Measurements from ENCODE around the gene CLUL1.

- RRBS: no CpG with 5 or more reads among the region's 5 CpGs
These were observed 23.8 kb downstream of the THOC1 start for GRCh38 chr18:243847-244716.

DNA sequence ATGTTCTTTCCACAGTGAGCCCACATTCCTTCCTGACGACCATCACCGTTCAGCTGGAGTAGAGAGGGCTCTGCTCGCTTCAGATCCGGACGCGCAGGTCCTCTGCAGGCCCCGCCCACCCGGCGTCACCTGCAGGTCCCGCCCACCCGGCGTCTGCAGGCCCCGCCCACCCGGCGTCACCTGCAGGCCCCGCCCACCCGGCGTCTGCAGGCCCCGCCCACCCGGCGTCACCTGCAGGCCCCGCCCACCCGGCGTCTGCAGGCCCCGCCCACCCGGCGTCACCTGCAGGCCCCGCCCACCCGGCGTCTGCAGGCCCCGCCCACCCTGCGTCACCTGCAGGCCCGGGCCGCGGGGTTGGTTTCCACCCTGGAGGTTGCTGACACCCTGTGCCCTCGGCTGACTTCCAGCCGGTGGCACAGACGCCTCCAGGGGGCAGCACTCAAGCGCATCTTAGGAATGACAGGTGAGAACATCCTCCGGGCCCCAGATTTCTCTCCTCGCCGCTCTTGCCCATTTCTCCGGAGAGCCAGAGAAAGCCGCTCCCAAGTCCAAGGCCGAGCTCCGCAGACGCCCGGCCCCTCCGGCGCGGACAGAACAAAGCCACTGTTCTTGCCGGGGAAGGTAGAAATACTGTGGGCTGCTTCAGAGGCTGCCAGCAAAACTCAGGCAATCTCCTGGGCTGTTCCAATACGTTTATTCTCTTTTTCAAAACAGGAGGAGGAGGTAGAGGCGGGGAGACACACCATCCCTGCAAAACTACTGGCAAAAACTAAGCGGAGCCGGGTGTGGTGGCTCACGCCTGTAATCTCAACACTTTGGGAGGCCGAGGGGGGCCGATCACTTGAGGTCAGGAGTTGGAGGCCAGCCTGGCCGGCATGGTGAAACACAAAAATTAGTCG, at the start of gene CLUL1:
Gene CLUL1, plus strand, starts transcription at position 322 of the 899 bp plus-strand sequence.
- RRBS: 19% methylated on average over 22 of the region's 61 CpGs

DNA sequence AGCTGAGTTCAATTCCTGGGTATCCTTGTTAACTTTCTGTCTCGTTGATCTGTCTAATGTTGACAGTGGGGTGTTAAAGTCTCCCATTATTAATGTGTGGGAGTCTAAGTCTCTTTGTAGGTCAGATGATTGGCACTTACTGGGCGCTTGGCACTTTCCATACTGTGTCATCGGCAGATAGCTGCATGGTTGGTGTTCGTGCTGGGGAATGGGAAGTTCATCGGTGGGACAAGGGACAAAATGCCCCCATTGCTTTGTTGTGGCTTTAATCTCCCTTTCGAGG, 8.5 kb downstream of the TYMS start:
- RRBS: no CpG with 5 or more reads among the region's 6 CpGs

GRCh38 chr18:668013-669366, 11.0 kb downstream of the TYMS start:
- RRBS: no CpG with 5 or more reads among the region's 12 CpGs

GRCh38 chr18:688227-688952, 24.0 kb downstream of the ENOSF1 start:
- RRBS: no CpG with 5 or more reads among the region's 8 CpGs

- RRBS: no CpG with 5 or more reads among the region's 7 CpGs
These were observed 13.3 kb downstream of the YES1 start for GRCh38 chr18:798524-799374.

DNA sequence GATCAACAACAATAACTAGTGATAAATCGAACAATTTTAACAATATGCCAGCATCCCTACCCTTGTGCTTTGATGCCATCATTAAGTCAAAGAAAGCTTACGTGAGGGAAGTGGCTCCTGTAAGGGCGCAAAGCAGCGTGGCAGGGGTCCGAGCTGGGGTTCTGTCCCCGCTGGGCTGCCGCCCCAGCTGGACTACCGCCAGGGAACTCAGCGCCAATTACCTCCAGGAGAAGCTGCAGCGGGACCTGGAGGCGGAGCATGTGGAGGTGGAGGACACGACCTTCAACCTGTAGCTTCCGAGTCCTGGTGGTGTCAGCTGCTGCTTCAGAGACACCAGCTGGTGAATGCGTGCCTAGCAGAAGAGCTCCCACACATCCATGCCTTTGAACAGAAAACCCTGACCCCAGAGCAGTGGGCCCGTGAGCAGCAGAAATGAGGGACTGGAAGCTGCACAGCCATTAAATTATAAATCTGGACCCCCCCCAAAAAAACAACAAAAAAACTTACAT, 20.0 kb upstream of the YES1 start:
- RRBS: no CpG with 5 or more reads among the region's 15 CpGs

DNA sequence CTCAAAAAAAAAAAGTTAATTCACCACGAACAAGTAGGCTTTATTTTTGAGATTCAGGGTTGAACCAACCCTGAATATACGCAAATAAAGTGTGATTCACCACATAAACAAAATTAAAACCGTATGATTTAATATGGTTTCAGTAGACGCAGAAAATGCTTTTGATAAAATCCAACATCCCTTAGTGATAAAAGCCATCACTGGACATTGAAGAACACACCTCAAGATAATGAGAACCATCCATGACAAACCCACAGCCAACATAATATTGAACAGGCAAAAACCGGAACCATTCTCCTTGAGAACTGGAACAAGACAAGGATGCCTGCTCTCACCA, 79.5 kb downstream of the SMCHD1 start:
- RRBS: no CpG with 5 or more reads among the region's 5 CpGs

- RRBS: no CpG with 5 or more reads among the region's 3 CpGs
These were observed 65.3 kb upstream of the EMILIN2 start for GRCh38 chr18:2781346-2782153.

DNA sequence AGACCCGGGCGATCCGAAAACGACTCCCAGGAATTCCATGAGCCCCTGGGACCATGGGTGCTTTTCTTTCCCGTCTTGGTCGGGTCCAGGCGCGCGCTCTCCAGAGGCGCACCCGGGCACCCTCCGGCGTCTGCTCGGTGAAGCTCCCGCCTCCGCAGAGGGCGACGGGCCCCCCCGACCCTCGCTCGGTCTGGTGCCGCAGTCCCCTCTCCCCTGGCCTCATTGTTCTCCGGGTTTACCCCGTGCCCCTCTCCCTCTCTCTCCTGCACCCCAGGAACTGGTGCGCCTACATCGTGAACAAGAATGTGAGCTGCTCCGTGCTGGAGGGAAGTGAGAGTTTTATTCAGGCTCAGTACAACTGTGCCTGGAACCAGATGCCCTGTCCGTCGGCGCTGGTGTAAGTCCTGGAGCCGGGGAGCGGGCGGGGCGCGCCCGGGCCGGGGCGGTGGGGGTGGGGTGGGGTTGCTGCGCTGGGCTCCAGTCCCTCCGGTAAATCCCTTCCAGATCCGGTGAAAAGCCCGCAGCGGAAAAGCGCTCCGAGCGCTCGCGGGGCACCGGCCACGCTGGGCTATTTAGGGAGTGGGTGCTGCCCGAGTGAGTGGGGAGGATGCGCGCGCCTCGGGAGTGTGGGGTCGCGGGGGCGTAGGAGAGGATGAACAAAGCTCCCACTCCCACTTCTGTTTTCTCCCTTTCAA, 876 bp downstream of the EMILIN2 start:
- RRBS: 2% methylated on average over 30 of the region's 58 CpGs

DNA sequence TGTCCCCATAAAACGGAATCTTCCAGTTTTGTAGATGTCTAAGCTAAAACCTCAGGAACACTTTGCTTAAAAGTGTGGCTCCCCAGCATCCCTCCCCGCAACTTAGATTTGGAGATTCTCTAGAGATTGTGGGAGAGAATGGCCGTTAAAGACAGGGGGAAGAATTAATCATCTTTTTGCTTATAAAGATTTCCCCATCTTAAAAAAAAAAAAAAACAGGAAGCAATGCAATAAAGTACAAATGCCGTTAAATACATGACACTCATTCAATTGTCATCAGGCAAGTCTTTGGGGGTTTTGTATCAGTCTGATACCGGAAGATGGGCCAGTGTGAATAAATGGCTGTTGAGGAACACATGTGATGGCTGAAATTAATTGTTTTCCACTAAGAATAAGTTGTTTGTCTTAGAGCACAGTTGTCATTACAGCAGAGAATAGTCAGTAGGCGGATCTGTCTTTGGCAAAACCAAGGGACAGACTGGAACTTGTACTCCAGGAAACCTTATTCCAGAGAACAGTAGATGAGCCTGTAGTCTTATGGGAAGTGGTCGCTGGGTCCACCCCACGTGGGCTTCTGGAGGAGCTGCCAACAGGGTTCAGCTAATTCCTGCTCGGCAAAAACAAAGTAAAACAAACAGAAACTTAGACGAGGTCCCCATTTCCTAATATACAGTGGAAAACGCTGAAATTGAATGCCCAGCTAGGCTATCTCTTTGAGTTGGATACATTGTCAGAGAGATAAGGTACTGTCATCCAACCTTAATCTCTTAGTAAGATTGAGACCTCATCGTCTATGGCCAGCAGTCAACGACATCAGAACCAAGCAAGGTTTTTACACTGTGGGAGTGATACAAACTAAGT, 1.8 kb downstream of the EMILIN2 start:
- RRBS: no CpG with 5 or more reads among the region's 13 CpGs

DNA sequence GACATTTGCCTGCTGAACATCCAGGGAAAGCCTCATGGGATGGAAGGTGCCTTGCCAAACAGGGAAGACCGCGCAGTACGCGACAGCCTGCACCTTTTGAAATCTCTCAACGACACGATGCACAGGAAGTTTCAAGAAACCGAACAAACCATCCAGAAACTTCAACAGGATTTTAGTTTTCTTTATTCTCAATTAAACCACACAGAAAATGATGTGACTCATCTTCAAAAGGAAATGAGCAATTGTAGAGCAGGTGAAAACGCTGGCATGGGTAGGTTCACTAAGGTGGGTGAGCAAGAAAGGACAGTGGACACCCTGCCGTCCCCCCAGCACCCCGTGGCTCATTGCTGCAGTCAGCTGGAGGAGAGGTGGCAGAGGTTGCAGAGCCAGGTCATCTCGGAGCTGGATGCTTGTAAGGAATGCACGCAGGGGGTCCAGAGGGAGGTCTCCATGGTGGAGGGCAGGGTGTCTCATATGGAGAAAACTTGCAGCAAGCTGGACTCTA, 45.0 kb downstream of the EMILIN2 start:
- RRBS: no CpG with 5 or more reads among the region's 12 CpGs

GRCh38 chr18:2913956-2914671, 67.3 kb downstream of the EMILIN2 start:
- RRBS: no CpG with 5 or more reads among the region's 16 CpGs

- RRBS: no CpG with 5 or more reads among the region's 8 CpGs
These were observed 69.5 kb downstream of the EMILIN2 start for GRCh38 chr18:2916125-2916889.

- RRBS: no CpG with 5 or more reads among the region's 9 CpGs
These were observed 62.0 kb downstream of the LPIN2 start for GRCh38 chr18:2950792-2951473.

DNA sequence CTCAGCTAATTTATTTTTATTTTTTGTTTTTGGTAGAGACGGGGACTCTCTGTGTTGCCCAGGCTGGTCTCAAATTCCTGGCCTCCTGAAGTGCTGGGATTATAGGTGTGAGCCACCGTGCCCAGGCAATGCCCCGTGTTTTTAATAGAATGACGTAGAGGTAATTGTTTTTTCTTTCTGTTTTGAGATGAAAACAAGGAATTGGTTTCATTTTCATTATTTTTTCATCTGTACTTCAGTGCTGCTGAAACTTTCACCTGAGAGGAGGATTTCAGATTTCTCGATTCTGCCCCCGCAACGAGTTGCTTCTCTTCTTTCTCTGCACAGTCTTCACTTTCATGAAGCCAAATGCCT, 48.2 kb upstream of the LPIN2 start:
- RRBS: no CpG with 5 or more reads among the region's 7 CpGs

DNA sequence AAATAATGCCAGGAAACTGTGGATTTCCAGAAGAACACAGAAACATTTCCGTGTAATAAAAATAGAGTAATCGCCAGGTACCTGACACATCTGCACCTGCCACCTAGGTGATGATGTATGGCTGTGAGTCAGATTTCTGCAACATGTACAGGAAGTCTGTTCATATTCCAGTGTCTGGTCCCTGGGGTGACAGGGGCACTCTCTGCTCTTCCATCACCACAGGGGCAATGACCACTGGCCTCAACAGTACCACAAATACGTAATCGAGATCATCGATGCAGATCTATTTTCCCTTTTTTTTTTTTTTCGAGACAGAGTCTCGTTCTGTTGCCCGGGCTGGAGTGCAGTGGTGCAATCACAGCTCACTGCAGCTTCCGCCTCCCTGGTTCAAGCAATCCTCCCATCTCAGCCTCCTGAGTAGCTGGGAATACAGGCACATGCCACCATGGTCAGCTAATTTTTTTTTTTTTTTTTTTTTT, 101.2 kb upstream of the LPIN2 start:
- RRBS: no CpG with 5 or more reads among the region's 9 CpGs

DNA sequence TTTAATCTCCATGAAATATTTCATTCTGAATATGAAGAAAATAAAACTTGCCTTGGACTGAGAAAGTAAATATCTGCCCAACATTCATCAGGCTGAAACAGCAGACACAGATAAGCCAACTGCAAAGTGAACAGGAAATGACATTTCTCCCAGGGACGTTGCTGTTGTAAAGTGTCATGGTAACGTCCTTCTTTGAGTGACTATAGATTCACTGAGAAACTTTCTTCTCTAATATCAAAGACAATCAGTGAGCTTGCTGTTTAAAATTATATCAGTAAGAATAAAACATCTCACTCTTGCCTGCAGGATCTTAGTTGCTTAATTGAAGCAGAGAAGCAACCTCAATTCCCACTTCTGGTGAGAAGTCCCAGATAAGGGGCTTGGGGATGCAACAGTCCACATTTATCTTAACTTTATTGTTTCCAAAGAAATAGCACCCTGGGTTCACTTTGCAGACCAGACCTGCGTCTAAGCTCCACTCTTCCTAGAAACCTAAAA, 6.2 kb downstream of the MYOM1 start:
- RRBS: no CpG with 5 or more reads among the region's 3 CpGs

GRCh38 chr18:3246345-3246886, 1.2 kb upstream of the MYL12A start:
- RRBS: no CpG with 5 or more reads among the region's 20 CpGs

- RRBS: no CpG with 5 or more reads among the region's 10 CpGs
These were observed 1.1 kb downstream of the MYL12A start for GRCh38 chr18:3248572-3249182.